Bronchus (tissue), 1 donor: ENCODE measurements around the genes FRMD3 and KIF27.

- PRO-cap, result no peak
Observed at GRCh38 chr9:79256731-79257255, 315.0 kb upstream of the TLE4 start.

DNA sequence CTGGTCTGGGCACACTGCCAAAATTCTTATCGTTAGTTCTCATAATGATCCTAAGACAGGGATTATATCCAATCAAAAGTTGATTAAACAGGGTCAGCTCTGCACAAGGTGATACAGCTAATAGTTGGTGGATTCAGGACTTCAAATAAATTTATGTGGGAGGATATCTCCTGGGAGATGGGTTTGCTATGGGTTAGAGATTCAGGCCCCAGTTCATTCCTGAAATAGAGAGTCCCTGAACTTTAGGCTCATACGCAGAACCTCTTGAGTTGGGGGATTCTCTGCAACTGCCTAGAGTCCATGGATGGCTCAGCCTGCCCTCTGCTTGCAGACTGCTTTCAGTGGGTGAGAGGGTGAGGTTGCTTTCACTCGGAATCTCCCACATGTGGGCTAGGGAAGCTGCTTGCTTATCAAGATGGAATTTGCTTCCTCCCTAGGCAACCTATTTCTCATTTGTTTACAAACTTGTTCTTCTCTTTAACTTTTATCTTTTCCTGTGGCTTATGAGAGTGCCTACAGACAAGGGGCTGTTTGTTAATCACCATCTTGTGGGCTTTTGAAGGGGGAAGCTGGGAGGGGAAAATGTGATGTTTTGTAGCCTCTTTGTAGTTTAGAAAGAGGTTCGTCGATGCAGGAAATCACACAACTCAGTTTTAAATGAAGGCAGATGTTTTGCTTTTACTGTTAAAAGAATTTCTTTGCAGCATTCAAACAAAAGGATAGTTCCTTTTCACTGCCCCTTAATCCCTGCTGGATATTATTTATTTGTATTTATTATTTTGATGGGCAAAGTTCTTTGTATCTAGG lies 10.0 kb downstream of the TLE4 start:
- PRO-cap, result no peak

DNA sequence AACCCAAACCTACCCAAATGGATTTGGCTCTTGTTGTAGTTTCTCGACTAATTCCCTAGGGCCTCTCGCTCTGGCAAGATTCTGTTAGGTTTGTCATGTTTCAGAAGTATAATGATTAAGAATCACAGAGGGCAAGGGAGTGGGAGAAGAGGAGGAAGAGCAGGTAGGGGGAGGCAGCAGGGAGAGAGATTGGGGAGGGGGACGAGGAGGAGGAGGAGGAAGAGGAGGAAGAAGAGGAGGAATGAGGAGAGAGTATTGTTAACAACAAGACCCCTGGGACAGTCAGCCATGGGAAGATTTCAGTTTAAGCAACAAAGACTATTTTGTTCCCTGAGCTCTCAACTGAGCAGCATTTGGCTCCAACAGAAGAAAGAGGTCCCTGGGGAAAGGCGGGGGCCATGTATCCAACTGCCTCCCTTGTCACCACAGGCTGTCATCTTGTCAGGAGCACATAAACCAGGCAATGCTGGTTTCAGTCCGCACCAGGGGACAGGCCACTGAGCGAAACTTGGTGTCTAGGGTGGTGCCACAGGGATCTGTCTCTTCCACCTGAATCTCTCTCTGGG lies 316.1 kb downstream of the TLE1 start:
- PRO-cap, result no peak

- PRO-cap, result no peak
Observed at GRCh38 chr9:81535485-81535887, 153.9 kb downstream of the TLE1 start.

DNA sequence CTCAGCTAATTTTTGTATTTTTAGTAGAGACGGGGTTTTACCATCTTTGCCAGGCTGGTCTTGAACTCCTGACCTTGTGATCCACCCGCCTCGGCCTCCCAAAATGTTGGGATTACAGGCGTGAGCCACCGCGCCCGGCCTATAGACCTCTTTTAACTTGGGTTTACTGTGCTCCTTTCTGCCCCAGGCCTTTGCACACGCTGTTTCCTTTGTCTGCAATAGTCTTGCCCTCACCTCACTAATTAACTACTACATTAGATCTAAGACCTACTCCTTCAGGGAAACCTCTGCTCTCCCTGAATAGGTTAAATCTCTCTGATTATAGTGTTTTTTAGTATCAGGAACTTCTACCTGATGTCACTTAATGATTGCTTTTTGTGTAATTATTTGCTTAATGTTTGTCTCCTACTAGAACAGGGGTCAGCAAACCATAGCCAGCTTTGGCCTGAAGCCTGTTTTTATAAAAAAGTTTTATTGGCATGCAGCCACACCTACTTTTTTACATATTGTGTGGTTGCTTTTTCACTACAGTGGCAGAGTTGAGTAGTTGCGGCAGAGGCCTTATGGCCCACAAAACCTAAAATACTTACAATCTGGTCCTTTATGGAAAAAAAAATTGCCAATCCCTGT lies 31.2 kb upstream of the TLE1 start:
- PRO-cap, result no peak

DNA sequence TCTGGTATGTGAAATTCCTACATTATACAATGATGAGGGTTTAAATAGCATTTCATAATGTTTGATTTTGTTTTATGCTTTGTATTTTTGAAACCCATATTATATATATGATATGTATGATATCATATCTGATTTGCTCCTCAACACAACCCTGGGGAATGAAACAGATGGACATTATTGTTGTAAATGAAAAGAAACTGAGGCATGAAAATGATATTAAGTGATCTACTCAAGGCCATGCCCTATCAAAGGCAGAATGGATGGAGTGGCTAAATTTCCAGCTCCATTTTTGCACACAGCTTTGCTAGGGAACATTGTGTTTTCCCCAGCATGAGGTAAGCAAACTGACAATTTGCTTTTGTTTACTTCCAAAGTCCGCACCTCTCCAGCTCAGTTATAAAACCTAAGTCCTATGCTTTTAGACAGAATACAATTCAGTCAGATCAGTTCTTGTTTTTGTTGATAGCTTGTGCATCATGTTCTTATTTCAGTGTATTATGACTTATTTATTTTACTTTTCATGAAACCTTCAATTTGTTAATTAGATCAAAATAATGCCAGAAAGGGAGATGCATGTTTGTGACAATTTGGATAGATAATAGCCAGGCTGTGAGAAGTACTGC lies 380.6 kb downstream of the SPATA31D1 start:
- PRO-cap, result no peak

DNA sequence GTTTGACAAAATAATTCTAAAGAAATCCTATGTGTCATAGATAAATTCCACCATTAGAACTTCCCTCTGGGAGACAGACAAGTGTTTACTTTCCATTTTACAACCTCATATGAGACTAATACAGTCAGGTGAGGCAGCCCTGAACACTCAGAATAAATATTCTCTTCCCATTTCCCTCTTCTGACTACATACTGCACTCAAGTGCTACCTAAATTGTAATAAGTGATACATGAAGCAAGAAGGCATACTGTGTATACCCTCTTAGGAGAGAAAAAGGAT lies 6.8 kb downstream of the RASEF start:
- PRO-cap, result no peak

- PRO-cap, result no peak
Observed at GRCh38 chr9:83130424-83131143, 67.6 kb upstream of the RASEF start.

DNA sequence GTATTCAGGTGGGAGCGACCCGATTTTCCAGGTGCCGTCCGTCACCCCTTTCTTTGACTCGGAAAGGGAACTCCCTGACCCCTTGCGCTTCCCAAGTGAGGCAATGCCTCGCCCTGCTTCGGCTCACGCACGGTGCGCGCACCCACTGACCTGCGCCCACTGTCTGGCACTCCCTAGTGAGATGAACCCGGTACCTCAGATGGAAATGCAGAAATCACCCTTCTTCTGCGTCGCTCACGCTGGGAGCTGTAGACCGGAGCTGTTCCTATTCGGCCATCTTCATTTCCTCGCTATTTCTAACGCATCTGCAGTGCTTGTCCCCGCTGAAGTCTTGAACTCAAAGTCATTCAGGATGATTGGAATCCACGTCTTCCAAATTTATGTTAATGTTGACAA lies 165.7 kb upstream of the RASEF start:
- PRO-cap, result unidirectional peak, minus-strand start at position 289 of the sequence

GRCh38 chr9:83245820-83246276 lies 182.9 kb upstream of the RASEF start:
- PRO-cap, result no peak

GRCh38 chr9:83537941-83539097 lies at the start of gene FRMD3:
FRMD3 (minus strand) TSS chr9:83538401.
- PRO-cap, result bidirectional peak, plus-strand start at chr9:83538396, minus-strand start at chr9:83538351

DNA sequence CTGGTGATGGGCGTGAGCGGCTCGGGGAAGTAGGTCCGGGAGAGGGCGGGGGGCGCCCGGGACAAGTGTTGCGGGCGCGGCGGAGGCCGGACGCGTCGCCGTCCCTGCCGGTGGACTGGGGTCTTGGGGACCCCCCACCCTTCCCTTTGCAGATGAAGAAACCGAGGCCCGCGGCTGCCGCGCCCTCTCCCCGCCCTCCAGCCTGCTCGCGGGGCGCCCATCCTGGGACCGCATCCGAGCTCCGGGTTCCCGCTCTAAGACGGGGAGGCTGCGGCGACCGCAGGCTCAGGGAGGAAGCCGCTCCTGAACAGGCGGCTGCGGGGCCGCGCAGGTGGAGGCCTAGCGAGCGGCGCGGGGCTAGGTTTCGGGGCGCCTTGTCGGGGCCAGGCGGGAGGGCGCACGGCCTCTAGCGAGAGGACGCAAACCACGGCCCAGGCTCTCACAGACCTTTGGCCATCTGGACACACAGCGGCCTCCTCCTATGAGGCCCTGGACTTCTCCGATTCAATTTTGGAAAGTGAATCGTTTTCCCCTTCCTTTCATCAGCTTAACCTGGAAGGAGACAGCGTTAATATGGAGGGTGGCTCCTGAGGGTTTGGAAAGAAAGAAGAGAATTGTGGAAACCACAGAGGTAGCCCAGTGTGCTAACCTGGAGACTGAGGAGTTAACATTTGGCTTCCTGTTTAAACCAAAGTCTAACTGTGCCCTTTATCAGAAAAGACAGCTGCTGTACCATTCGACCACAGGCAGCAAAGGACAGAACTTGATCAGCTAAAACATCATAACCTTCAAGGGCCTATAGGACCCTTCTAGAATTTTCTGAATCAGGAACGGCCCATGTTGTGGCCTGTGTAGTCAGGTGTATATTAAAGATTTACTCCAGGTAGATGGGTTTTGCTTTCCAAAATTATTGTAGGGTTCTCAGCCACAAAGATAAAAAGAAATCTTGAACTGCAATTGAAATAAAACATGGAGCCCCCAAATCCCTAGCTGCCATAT lies 549 bp downstream of the IDNK start:
- PRO-cap, result bidirectional peak, plus-strand start at position 444 of the sequence, minus-strand start at position 459 of the sequence

DNA sequence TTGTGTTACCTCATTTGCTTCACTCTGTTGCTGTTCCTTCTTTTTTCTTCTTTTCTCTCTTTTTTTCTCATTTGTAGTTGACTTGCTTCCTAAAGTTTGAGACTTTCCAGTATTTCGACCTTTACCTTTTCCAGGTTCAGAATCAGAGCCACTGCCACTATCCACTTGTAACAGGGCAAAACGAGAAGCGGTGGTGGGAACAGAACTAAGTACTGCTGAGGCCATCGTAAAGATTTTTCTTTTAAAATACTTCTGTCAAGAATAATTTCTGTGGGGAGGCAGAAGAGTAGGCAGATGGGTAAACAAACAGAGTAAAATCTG lies 11.3 kb downstream of the GKAP1 start:
- PRO-cap, result no peak

GRCh38 chr9:83883688-83884289 lies 37.4 kb downstream of the KIF27 start:
- PRO-cap, result no peak

DNA sequence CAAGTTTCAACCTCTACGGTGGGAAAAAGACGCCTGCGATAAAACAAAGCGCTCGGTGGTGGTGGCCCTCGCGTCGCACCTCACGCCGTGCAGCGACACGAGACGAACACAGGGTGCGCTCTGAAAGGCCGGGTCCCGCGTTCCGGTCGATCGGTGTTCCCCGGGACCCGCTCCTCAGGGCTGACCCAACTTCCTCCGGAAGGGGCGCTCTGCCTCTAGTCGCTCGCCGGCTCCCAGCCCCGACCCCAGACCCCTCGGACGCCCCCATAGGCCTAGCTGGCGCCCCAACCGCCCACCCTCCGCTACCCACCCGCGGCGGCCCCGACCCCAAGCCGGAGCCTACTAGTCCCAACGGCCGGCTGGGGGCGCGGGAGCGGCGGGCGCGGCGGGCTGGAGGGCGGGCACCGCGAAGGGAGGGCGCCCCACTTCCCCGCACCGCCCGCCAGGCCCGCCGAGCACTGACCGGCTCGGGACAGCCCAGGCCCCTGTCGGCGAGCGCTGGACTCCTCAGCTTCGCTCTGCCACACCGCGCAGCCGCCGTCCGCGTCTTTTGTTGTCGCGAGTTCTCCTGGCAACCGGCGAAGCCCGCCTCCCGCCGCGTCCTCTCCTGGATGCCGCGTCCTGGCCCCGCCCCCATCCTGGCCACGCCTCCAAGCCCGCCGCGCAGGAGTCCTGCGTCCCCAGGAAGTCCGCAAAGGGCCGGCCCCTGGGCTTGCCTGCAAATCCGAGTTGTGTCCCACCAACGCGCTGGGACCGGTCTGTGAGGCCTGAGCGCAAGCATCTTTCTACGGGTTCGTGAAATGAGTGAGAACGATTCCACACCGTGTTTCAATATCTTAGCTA lies at the start of gene KIF27:
TSS of gene KIF27 (minus strand) at position 525 of the 843 bp plus-strand sequence.
- PRO-cap, result bidirectional peak, plus-strand start at position 694 of the sequence, minus-strand start at position 525 of the sequence

- PRO-cap, result bidirectional peak, plus-strand start at chr9:84140672, minus-strand start at chr9:84140603
Observed at GRCh38 chr9:84140413-84140884, 159.8 kb downstream of the RMI1 start.

DNA sequence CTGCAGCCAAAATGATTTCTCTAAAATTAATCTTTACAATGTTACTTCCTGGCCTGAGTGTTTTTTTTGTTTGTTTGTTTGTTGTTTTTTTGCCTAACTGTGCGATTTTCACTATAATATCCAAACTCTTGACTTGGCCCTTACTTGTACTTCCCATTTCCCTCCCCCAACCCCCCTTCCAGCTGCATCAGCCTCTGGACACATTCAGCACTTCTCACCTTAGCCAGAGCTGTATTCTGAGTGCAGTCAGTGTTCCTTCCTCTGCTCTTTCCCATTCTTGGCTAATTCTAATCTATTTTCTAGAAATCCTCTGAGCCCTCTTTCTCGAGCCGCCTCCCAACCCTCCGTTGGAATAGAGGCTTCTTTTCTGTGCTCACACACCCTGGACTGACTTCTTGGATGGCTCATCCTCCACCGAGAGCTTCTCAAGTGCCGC lies 188.8 kb downstream of the NTRK2 start:
- PRO-cap, result no peak

GRCh38 chr9:85289915-85290587 lies 451.7 kb downstream of the AGTPBP1 start:
- PRO-cap, result no peak

- PRO-cap, result bidirectional peak, plus-strand start at chr9:85941182, minus-strand start at chr9:85940884
Observed at GRCh38 chr9:85940673-85940976, 321 bp upstream of the NAA35 start.

DNA sequence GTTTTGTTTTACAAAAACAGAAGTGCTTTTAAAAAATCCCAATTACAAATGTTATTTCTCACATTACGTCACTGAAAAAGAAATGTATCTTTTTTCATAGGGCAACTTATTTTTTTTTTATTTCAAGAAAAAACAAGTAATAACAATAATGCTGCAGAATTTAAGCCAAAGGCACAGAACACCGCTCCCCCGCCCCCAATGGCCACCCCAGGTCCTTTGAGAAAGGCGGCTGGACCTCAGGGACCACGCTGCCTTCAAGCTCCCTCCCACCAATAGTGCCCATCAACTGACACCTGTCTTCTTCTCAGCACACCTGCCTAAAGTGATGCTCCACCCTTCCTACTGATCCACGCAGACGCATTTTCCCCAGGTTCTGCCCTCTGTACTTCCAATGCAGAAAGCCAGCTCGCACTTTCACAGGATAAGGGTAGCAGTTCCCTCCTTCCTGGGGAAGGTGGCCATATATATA lies 2.0 kb downstream of the GOLM1 start:
- PRO-cap, result no peak